Breast epithelium (tissue), 2 donors: Measurements from ENCODE around the gene SNX20.

GRCh38 chr16:49857588-49858188 lies 1.8 kb upstream of the ZNF423 start:
- PRO-cap, result unidirectional peak, plus-strand start at chr16:49858054
- RAMPAGE, long total RNA, 2 experiments, result no peak in any of the 2 experiments

DNA sequence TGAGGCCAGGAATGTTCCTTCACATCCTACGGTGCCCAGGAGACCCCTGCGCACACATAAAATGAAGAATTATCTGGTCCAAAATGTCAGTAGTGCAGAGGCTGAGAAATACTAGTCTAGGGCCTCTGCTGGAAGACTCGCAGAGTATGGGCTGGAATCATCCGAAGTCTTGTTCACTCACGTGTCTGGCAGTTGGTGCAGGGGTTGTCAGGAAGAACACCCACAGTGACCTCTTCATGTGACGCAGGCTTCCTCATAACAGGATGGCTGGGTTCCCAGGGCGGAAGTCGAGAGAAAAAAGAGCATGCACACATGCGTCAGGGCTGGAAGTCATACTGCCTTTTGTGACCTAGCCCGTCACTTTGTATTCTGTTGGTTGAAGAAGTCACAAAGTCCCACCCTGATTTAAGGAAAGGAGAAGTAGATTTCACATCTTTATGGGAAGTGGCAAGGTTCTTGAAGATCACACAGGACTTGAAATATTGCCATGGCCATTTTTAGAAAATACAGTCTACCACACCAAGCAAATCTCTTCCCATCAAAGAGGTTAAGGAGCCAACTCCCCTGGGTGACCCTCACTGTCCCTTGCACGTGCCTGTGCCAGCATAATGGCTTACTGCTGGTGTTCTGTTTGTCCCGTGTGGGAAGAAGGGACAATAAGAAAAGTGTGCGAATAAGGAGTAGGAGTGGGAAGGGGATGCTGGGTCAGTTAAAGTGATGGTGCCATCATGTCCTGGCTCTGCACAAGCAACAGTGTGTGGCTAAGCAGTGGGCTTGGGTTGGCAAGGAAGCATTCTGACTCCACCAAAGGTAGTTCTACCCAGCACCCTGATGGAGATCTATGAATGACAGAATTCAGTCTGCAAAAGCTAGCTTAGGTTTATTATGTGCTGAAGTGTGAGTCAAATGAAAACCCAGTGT lies 28.0 kb downstream of the HEATR3 start:
- PRO-cap, result no peak
- RAMPAGE, long total RNA, 2 experiments, result no peak in any of the 2 experiments

GRCh38 chr16:50105359-50105836 lies 39.6 kb downstream of the HEATR3 start:
- PRO-cap, result no peak
- RAMPAGE, long total RNA, 2 experiments, result no peak in any of the 2 experiments

- PRO-cap, result no peak
- RAMPAGE, long total RNA, 2 experiments, result no peak in any of the 2 experiments
Observed at GRCh38 chr16:50153324-50153789, 251 bp downstream of the TENT4B start.

DNA sequence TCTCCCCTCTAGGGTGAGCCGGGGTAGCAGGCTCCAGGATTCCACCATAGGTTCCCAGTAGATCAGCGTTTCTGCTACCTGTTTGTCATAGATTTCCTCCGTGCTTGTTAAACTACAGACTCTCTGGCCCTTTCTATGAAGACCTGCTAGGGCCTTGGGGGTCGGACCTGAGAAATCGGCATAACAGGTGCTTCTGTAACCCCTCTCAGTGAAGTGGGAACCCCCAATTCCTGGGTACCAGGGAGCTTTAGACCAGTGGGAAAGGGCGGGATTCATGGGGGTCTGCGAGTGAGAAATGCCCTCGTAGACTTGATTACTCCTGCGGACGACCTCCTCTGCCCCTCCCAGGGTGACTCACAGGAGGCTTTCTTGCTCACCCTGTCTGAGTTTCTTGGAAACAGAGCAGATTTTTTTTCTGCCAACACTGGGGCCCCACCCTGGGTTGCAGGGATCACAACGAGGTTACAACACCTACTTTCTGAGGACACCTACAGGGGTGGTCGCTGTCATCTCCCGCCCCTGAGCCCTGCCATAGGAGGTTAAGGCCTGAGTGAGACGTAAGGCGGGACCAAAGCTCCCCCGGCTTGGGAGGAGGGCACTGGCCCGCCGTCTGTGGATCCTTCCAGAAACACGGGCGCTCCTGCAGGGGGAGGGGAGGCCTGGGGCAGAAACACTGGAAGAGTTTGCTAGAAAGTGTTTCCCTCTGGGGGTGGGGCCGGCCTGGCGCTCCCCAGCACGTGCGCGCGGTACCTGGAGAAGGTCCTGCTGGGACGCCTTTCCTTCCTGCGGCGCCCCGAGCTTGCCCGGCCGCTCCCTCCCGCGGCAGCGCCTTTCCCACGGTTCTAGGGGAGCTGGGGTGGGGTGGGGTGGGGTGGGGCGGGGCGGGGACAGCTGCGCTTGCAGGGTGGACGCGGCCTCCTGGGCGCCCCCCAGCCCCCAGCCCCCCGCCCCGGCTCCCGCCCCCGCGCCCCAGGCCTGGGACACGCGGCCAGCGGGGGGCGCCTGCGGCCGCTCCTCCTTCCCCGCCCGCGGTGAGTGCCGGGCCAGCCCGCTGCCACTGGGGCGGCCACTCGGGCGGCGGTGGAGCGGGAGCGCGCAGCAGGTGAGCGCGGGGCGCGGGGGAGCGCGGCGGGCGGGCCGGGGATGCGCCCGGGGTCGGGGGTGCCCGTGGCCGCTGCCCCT lies 20.9 kb upstream of the ADCY7 start:
- PRO-cap, result bidirectional peak, plus-strand start at position 1,073 of the sequence, minus-strand start at position 1,037 of the sequence
- RAMPAGE, long total RNA, 2 experiments, result no peak in any of the 2 experiments

- PRO-cap, result unidirectional peak, plus-strand start at chr16:50274148
- RAMPAGE, long total RNA, 2 experiments, result start-site peak on the plus strand in 1 of 2 experiments, at chr16:50274123-50274166 at its widest, 14 reads per replicate
Observed at GRCh38 chr16:50273836-50274940, 7.8 kb downstream of the ADCY7 start.

GRCh38 chr16:50323407-50324168 lies 45.2 kb downstream of the BRD7 start:
- PRO-cap, result no peak
- RAMPAGE, long total RNA, 2 experiments, result no peak in any of the 2 experiments

GRCh38 chr16:50360826-50361159 lies 8.0 kb downstream of the BRD7 start:
- PRO-cap, result no peak
- RAMPAGE, long total RNA, 2 experiments, result no peak in any of the 2 experiments

DNA sequence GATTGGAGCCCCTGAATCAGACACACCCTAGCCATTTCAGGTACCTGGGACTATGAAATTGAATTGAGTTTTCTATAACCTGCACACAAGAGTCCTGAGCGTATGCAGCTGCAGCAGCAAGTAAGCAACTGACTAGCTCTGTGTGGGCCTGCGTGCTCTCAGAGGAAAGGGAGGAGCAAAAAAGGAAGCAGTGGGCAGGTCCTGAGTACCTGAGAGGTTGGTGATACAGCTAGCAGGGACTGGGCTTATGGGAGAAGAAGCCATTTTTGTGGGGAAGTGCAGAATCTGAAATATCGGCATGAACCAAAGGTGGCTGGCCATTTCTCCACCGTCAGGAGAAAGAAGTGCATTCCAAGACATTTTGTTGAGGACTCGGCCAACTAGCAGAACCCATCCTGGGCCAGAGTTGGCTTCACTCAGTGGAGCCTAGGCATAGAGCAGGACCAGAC lies 27.3 kb upstream of the BRD7 start:
- PRO-cap, result no peak
- RAMPAGE, long total RNA, 2 experiments, result no peak in any of the 2 experiments

- PRO-cap, result no peak
- RAMPAGE, long total RNA, 2 experiments, result no peak in any of the 2 experiments
Observed at GRCh38 chr16:50627175-50627714, 53.9 kb downstream of the SNX20 start.

DNA sequence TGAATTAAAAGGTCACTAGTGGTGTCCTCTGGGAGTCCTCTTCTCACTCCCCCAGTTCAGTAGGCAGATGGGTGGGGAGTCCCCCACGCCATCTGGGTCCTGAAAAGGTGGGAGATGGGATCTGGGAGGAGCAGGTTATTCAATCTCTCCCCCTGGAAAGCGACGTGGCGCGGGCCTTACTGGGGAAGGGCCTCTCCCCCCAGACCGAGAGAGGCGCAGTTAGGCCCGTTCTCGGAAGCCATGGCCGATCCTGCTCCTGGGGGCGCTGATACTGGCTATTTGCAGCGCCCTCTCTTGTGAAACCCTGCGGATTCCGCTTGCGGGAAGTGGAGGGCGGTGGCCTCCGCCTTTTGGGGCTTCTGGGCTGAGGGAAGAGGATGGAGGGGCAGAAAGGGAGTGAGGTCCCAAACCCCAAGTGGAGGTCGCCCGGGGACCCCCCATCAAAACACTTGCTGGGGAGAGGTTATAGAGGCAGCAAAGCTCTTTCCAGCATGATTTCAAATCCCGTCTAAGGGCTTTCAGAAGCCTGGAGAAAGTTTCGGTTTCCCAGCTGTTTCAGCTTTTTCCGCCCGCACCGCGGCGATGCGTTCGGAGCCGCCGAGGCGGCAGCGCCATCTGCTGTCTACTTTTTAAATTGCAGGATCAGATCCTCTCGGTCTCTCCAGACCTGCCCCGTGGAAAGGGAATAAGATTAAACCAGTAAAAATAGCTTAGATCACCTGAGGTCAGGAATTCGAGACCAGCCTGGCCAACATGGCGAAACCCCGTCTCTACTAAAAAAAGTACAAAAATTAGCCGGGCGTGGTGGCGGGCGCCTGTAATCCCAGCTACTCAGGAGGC lies 15.9 kb downstream of the SNX20 start:
- PRO-cap, result no peak
- RAMPAGE, long total RNA, 2 experiments, result no peak in any of the 2 experiments

- PRO-cap, result bidirectional peak, plus-strand start at chr16:50681437, minus-strand start at chr16:50681312
- RAMPAGE, long total RNA, 2 experiments, result no peak in any of the 2 experiments
Observed at GRCh38 chr16:50681073-50681607, at the start of gene SNX20. Gene SNX20, minus strand, starts transcription at chr16:50681312.

- PRO-cap, result no peak
- RAMPAGE, long total RNA, 2 experiments, result no peak in any of the 2 experiments
Observed at GRCh38 chr16:50696610-50697434, 3.4 kb downstream of the NOD2 start.

GRCh38 chr16:50740835-50741199 lies 1.1 kb upstream of the CYLD start:
- PRO-cap, result no peak
- RAMPAGE, long total RNA, 2 experiments, result no peak in any of the 2 experiments

DNA sequence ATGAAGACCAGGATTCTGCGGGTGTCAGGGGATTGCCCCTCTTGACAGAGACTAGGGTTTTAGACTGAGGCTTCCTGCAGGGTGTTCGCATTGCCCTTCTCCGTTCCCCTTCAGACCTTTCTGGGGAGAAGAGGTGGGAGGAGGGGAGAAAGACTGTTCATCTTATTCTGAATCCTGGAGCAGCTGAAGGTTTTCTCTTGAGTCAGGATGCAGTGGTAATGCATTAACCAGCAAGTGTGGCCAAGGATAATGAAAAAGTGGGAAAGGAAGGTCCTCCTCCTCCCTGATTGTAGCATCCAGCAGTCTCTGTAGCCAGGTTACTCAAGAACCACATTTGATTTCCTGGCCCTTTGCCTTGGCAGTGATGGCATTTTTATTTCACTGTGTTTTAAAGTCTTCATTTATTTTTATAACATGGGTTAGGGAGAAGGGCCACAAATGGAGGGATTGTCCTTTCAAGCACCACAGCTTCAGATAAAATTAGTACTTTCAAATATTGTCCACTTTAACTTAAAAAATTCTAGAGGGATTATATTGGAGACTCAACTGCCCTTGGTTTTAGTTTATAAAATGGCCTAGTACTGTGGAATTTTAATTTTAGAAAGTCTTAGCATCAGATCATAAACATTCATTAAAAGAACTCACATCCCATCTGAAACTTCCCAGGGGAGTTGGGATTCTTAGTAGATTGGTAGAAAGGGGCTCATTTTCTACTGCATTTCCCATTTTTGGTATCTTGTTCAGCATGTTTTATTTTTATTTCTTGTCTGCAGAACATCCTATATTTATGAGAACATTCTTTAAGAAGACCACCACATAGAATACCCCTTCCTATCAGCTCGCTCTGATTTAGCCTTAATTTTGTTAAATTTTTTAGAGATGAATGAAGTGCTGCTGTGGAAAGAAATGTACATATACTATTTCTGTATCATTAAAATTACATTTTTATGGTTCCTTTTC lies 59.4 kb downstream of the CYLD start:
- PRO-cap, result no peak
- RAMPAGE, long total RNA, 2 experiments, result no peak in any of the 2 experiments

DNA sequence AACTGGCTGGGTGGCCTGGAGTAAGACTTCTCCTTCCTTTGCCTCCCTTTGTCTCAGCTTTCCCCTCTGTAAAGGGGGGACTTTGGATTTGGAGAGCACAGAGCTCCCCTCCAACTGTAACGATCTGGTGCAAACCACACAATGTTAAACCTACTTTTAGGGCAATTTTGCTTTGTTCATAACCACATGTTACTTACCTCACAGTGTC lies 100.3 kb downstream of the SALL1 start:
- PRO-cap, result no peak
- RAMPAGE, long total RNA, 2 experiments, result no peak in any of the 2 experiments

DNA sequence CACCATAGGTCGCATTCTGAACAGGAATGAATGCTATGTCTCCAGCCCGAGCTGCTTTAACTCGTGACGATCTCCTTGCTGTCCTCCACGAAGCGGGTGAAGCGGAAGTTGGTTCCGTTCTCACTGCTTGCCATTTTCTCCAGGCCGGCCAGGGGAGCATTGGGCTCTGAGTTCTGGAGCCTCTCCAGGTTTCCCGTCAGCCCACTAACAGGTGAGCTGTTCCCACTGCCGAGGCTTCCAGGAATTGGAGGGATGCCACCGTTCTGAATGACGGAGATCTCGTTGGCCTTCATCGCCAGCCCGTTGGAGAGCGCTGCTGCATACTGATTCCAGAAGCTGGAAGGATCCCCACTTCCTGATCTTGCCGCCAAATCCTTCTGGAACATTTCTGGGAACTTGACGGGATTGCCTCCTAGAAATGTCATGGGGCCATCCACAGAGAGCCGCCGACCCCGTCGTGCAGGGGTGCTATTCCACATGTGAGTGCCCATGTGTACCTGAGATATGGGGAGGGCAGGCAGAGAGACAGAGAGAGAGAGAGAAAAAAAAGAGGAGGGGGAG lies 13.9 kb downstream of the SALL1 start:
- PRO-cap, result no peak
- RAMPAGE, long total RNA, 2 experiments, result no peak in any of the 2 experiments

DNA sequence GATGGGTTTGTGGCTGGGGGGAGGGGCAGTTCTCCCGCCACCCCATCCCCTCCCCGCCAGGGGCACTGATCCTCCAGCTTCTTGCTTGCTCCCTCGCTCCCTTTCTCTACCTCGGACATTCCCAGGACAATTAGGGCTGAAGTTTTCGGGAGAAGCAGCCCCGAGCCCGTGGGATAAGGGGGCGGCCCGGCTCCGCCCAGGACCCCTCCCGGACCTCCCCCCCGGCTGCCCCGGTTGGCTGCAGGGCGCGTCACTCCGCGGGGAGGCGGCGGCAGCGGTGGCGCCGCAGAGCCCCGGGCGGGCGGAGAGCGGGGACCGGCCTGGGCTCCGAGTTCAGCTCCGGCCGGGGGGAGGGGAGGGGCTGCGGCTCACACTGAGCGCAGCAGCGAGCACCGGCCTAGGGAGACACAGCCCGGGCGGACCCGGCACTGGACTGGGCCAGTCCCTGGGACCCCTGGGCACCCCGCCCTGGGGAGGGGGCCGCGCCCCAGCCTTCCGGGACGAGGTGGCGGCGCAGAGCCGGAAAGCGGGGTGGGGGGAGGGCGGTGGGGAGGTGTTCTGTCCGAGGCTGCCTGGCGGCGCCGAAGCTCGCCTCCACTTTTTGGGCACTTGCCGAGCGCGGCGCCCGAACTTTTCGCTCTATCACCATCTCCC lies 1.2 kb upstream of the SALL1 start:
- PRO-cap, result bidirectional peak, plus-strand start at position 288 of the sequence, minus-strand start at position 128 of the sequence
- RAMPAGE, long total RNA, 2 experiments, result no peak in any of the 2 experiments

DNA sequence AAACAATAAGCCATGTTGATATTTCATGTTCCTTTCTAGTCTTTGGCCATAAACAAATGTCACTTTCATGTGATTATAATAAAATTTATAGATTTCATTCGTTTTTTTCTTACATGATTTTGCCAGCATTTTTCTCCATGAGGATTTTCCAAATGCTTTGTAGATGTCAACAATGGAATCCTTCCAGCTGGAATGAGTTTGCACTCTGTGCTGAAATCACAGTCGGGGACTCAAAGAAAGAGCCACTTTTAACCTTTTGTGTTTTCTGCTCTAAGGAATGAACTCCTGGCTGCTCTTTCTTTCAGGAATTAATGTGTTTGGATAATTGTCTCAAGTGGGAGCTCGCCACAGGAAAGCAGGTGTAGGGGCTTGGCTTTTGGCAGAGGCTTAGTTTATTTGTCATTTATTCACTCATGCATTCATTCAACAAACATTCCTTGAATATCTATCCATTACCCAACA lies 372.3 kb upstream of the SALL1 start:
- PRO-cap, result no peak
- RAMPAGE, long total RNA, 2 experiments, result no peak in any of the 2 experiments

DNA sequence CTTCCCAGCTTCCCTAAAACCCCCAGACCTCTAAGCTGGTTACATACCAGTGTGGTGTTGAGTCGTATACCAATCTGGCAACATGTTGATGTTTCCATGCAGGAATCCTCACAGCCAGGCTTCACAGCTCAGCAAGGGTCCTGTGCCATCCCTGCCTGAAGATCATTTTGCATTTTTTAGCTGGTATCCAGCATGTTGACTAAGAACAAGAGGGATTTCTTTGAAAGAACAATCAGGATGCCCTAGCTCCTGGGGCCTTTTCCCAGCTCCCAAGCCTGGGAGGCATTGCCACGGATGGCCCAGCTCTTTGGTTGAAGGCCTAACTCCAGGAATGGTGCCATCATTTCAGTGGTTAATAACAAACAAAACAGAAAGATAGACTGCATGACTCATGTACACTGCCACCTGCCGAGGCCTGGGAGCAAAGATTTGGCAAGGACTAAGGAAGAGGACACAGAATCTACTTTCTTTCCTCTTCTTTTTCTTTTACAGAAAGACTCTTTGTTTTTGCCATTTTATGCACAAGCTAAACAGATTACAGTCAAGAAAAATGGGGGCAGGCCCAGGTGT lies 373.8 kb upstream of the SALL1 start:
- PRO-cap, result no peak
- RAMPAGE, long total RNA, 2 experiments, result no peak in any of the 2 experiments